NCI-H460 (cell line): ENCODE measurements around a stretch of chr16.

DNA sequence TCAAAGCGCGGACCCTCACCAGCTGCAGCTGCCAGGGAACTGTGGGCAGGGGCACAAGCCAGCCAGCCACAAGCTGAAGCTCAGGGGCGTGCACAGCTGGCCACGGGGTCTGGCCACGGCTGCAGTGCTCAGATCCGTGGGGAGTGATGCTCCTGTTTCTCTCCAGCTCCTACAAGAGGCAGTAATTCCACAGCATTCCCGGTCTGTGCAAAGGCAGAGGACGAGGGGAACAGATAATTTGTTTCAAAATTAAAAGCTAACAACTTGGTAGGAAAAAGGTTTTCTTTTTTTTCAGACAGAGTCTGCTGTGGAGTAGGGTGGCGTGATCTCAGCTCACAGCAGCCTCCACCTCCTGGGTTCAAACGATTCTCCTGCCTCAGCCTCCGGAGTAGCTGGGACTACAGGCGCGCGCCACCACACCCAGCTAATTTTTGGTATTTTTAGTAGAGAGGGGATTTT, 49.5 kb downstream of the ZNF778 start:
RAMPAGE:
- cytosol, long total RNA, result no peak
- long total RNA, result no peak
- nucleus, long total RNA, result no peak

GRCh38 chr16:89282270-89282870, 64.9 kb downstream of the ZNF778 start:
RAMPAGE:
- cytosol, long total RNA, result no peak
- long total RNA, result no peak
- nucleus, long total RNA, result start-site peak on the minus strand at chr16:89282538-89282879, 19 and 22 reads in 2 replicates

DNA sequence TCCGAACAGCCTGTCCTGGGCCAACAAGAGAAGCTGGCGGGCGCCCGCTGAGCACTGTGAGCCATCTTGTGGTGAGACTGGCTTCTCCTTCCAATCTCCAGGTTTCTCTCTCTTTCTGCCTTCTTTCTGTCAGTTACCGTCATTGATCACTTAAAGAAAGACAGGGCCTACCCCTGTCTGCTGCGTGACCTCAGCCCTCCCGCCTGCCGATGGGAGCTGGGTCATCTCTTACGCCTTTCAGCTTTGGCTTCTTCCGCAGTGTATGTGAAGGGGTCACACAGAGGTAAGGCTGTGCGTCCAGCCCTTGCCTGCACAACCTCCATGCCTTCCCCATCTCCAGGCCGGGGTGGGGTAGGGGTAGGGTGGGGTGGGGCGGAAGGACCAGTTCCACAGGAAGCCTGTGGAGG, 80.2 kb downstream of the ZNF778 start:
RAMPAGE:
- cytosol, long total RNA, result no peak
- long total RNA, result no peak
- nucleus, long total RNA, result no peak

DNA sequence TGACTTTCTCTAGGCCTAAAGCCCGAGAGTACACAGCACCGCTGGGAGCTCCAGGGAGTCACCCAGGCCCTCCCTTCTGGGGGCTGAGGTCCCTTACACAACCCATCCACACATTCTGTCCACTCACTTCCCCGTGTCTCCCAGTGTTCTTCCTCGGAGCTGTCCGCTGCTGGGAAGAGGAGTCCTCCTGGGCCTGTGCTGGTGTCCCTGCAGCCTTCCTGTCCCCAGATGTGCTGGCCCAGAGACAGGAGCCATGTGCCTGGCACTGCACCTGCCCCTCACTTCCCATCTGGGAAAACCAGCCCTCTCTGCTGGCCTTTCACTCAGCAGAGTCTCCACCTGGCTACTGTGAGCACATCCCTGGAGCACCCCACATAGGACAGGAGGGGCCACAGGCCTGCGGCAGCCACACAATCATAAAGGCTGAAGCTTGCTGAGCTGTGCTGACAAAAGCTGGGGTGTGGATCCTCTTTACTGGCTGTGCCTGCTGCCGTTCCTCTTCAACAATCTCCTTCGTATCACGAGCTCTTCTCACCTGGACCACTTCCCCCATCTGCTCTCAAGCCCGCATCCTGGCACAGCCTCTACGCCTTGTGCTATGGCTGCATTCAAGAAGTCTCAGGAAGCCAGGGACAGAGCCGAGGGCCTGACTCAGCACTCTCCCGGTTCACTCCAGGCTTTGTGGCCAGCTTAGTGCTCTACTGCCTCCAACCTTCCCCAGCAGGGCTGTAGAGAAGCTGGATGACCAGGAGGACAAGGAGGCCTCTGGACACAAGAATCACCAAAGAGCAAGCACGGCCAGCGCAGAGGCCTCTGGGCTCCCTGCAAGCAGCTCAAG, 86.1 kb downstream of the ZNF778 start:
RAMPAGE:
- cytosol, long total RNA, result no peak
- long total RNA, result no peak
- nucleus, long total RNA, result no peak

DNA sequence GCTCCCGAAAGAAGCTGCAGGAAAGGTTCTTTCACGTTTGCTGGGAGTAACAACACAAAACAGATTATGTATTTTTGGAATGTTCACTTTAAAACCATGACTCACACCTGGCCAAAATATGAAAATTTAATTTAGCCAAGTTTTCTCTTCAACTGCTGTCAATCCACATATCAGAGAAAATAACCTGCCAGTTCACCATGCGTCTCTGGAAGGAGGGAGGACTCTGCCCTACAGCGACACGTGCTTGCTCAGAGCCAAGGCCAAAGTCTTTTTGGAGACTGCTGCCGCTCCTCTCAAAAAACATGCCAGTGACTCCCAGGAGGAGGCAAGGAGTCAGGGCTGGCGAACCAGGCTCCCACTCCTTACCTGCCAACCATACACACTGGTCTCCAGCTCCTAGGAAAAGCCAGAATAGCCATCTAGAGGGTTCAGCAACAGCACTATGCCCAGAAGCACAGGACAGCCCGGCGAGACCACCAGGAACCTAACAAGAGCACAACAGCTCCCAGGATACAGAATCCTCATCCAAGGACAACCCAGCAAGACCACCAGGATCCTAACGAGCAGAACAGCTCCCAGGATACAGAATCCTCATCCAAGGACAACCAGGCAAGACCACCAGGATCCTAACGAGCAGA, 73.0 kb downstream of the ANKRD11 start:
RAMPAGE:
- cytosol, long total RNA, result no peak
- long total RNA, result no peak
- nucleus, long total RNA, result no peak

RAMPAGE:
- cytosol, long total RNA, result no peak
- long total RNA, result no peak
- nucleus, long total RNA, result no peak
These were observed 72.2 kb downstream of the ANKRD11 start for GRCh38 chr16:89417960-89418690.

DNA sequence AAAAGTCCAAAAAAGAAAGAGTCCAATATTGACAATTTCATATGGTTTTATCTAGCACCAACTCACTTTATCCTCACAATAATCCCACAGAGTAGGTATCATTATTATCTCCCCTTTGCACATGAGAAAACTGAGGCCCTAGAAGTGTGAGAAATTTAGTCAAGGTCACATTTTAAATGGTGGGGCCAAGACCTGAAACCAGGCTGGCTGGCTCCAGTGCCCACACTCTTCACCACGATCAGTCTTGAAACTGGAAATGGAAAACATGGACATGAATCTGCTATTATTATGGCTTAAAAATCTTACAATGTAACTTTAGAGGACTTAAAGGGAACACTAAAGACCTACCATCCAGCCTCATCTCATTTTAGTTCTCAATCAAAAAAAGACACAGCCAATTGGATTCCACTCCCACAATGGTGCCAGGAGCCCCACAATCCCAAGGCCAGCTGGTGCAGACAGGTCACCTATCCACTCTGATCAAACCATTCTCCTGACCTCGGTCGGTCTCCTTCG, 65.2 kb downstream of the ANKRD11 start:
RAMPAGE:
- cytosol, long total RNA, result no peak
- long total RNA, result no peak
- nucleus, long total RNA, result no peak

DNA sequence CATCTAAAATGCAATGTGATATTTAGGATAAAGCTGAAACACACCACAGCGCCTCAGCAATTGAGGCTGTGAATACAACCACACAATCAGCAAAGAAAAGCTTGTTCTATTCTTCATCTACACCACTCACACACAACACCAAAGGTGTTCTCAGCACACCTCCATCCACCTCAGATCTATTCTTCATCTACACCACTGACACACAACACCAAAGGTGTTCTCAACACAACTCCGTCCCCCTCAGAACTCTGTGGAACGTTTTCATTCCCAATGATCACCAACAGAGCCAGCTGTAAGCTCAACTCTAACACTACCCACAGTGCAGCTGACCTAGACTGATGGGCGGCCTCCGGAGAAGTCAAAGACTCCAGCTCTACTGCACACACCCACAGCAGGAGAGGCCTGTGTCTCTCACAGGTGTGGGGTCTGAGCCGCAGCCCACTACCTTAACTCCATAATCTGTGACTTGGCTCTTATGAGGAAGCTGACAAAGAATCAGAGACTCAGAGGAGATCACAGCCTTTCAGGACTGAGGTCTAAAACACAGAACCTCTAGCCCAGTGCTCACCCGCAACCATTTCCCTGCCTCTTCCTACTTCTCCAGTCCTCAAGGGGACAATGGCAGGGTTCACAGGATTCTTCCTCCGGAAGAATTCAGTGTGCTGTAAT, 50.7 kb downstream of the ANKRD11 start:
RAMPAGE:
- cytosol, long total RNA, result no peak
- long total RNA, result no peak
- nucleus, long total RNA, result no peak

RAMPAGE:
- cytosol, long total RNA, result no peak
- long total RNA, result no peak
- nucleus, long total RNA, result no peak
These were observed 21.1 kb downstream of the ANKRD11 start for GRCh38 chr16:89469290-89469685.

GRCh38 chr16:89472226-89472973, 18.0 kb downstream of the ANKRD11 start:
RAMPAGE:
- cytosol, long total RNA, result no peak
- long total RNA, result no peak
- nucleus, long total RNA, result no peak

RAMPAGE:
- cytosol, long total RNA, result no peak
- long total RNA, result no peak
- nucleus, long total RNA, result no peak
These were observed 7.6 kb downstream of the ANKRD11 start for GRCh38 chr16:89482764-89483250.

RAMPAGE:
- cytosol, long total RNA, result no peak
- long total RNA, result no peak
- nucleus, long total RNA, result no peak
These were observed 1.4 kb upstream of the SPG7 start for GRCh38 chr16:89506749-89507327.

RAMPAGE:
- cytosol, long total RNA, result no peak
- long total RNA, result no peak
- nucleus, long total RNA, result no peak
These were observed 25.9 kb upstream of the RPL13 start for GRCh38 chr16:89534539-89534954.

DNA sequence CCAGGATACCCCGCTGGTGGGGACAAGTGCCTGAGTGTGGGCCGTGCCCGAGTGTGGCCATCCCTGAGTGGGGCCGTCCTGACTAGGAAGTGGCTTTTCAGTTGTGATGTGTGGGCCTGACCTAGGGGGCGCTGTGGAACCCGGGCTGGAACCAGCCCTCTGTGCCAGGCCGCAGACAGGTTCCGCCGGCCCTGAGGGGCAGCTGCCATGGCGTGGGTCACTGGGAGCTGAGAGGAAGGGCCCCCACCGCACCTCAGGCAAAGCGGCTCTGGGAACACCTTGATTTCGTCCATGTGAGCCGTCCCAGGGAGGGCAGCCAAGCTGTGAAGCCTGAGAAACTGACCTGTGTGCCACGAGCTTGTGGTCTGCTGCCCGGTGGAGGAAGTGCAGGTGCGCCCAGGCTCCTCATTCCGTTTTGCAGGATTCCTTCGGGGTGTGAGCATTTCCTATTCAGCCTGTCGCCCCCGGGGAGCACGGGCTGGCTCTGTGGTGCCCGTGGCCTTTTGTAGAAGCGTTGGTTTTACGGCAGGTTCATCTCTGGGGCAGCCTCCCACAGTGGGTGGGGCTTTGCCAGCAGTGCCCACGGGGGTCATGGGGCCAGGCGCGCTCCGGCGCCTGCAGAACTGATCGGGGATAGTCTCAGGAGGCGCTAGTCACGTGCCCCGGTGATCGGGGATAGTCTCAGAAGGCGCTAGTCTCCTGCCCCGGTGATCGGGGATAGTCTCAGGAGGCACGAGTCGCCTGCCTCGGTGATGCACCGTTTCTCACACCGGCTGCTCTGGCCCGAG, 5.3 kb downstream of the RPL13 start:
RAMPAGE:
- cytosol, long total RNA, result no peak
- long total RNA, result no peak
- nucleus, long total RNA, result no peak

GRCh38 chr16:89707076-89707512, 5.6 kb upstream of the SPATA2L start:
RAMPAGE:
- cytosol, long total RNA, result no peak
- long total RNA, result no peak
- nucleus, long total RNA, result no peak

RAMPAGE:
- cytosol, long total RNA, result no peak
- long total RNA, result no peak
- nucleus, long total RNA, result no peak
These were observed 1.2 kb downstream of the ZNF276 start for GRCh38 chr16:89722626-89722948.

DNA sequence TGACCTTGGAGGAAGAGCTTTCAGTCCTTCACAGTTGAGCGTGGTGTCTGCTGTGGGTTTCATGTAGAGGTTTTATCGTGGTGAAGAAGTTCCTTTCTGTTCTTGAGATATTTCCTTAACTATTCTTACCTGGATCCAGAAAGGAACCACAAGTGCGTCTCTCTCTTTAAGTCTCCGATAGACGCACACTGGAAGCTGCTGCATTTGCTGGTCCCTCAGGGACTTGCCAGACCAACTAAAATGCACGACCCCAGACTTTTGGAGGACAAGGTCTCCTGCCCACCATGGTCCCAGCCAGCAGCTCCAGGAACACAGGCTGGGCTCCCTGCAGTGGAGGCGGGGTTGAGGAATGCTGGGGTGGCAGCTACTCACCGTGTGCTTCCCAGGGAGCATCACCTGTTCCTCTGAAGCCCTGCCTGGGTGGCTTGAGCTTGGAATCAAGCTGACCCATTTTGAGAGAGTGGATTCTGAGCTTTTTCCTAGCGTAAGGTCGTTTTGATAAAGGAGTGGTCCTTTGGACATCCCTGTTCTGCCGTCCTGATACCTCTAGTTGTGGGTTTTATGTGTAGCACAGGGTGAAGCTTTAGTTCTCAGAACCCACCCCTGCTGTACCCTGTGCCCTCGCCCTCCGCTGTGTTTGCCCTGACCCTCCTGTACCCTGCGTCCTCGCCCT, 10.8 kb downstream of the ZNF276 start:
RAMPAGE:
- cytosol, long total RNA, result no peak
- long total RNA, result no peak
- nucleus, long total RNA, result no peak

DNA sequence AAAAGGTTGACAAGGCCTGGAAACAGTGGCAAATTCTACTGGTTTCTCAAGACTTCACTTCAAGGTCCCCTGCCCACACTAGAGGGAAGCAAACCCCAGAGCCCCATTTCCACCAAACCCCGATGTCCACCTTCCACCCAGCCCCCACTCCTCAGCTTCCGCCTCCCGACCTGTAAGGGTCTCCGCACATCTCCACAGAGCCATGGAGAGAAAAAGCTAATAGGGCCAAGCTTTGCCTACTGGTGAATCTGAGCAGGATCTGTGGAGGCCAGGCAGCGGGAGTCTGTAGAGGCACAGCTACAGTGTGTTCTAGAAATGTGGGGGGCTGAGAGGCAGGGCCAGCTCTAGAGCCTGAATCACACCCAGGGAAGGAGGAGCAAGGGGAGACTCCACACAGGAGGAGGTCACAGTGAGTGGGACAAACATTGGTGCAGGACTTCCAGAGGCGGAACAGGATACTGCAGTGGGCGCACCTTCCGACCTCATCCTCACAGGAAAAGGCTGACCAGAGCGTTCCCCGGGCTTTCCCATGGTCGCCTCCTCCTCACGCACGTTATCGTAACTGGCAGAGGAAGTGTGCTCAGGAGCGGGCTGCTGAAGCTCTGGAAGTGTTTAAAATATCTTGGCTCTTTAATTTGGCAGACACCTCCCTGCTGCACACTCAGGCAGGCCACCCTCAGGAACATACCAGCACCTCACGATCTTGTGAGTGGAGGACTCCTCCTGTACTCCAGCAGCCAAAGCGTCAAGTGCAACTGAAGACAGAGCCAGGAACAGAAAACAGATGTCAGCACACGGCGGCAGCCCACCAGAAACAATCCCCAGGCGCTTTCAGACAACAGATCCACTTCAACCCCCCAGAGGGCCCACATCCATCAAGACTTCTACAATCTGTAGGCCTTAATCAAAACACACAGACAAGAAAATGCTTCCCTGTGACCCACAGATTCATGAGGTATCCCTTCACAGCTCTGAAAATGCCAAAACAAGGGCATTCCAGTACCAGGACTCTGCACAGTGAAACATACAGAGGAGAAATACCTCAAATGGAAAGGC, 17.6 kb downstream of the FANCA start:
RAMPAGE:
- cytosol, long total RNA, result no peak
- long total RNA, result no peak
- nucleus, long total RNA, result no peak

DNA sequence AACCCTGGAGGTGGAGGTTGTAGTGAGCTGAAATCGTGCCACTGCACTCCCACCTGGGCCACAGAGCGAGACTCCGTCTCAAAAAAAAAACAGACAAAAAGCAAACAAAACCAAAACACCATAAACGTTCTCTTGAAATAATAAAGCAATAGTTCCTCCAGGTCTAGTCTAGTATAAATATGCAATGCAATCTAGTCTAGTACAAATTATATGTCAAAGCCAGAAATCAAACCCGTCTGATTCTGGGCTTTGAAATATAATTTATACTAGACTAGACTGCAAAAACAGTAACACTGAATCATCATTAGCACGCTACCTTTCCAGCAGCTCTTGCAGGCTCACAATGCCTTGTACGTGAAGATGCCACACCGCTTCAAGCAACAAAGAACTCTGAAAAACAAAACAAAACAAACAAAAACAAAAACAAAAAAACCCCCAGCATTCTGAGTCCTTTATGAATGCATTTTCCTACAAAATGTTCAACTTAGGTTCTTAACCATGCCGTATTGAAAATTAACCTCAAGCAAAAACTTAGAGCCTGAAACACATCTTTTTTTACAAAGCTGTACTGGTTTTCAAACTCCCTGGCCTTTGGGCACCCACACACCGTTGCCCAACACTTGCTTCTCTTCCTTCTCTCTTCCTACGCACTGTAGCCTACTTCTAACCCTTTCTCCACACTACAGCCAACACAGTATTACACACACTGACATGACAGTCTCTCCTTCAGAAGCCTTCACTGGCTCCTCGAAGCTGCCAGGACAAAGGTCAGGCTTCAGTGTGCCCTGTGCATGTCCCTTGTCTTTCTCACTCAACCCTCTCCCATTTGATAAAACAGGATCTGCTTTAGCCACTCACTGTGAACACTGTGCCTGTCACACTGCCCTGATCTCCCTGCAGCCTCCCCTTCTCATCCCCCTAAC, 8.2 kb downstream of the FANCA start:
RAMPAGE:
- cytosol, long total RNA, result no peak
- long total RNA, result no peak
- nucleus, long total RNA, result no peak

RAMPAGE:
- cytosol, long total RNA, result no peak
- long total RNA, result no peak
- nucleus, long total RNA, result no peak
These were observed 5.5 kb downstream of the SPIRE2 start for GRCh38 chr16:89833915-89834132.